Right cardiac atrium (tissue), 1 donor: Measurements from ENCODE around the gene FN3KRP.

DNA sequence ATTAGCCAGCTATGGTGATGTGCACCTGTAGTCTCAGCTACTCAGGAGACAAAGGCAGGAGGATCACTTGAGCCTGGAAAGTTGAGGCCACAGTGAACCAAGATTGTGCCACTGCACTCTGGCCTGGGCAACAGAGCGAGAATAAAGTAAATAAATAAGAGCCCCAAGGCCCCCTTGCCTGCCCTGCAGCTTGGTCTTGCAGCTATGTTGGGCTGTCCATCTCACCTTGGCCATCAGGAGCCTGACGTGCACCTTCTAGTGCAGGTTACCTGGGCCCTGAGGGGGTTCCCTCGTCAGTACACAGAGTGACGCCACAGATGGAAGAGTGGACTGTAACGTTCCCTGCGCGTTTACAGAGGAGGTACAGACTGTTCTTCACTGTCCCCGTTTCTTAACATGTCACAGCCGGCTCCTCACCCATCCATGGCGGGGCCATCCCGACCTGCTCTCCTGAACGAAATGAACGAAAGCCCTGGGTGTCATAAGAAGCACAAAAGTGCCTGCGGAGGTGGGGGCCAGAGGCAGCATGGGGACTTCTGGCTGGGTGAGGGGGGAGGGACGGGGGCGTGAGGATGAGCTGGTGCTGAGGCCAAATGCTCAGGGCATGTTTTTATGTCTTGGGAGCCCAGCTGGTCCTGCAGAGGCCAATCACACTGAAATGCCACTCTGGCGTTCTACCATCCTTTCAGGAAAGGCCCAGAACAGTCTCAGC lies 15.9 kb upstream of the FASN start:
- PRO-cap, result no peak

DNA sequence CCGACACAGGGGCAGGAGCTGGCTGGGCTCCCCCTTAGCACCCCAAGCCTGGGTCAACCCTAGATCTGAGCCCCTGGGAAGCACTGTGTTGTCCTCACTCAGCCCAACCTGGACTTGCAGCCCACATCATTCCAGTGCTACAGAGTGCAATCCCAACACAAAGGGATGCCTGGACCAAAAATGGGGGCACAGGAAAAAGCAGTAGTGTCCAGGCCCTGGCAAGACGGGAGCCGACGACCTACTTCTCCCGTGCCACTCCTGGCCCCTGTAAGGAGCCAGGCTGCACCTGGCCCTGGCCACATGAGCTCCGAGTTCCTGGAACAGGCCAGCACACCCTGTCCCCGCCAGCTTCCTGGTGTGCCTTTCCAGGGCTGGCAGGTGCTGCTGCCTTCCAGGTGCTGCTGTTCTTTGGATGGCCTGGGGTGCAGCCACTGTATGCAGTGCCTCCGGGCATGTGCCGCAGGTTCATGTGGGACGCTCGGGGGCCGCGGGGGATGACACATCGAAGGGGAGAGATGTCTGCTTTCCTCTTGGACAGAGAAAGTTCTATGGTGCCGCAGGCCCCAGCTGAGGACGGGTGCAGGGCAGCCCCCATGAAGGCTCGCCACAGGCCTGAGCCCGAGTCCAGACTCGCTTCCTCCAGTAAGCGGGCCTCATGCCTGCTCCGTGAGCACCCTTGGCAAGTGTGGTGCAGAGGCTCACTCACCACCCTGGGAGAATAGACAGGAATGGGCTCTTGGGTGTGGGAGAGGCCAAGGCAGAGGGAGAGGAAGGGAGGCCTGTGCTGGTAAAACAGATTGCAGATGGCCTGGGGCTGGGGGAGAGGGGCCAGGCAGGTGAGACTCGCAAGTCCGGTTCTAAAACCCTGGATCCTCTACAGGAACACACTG lies 54.6 kb upstream of the FASN start:
- PRO-cap, result no peak

DNA sequence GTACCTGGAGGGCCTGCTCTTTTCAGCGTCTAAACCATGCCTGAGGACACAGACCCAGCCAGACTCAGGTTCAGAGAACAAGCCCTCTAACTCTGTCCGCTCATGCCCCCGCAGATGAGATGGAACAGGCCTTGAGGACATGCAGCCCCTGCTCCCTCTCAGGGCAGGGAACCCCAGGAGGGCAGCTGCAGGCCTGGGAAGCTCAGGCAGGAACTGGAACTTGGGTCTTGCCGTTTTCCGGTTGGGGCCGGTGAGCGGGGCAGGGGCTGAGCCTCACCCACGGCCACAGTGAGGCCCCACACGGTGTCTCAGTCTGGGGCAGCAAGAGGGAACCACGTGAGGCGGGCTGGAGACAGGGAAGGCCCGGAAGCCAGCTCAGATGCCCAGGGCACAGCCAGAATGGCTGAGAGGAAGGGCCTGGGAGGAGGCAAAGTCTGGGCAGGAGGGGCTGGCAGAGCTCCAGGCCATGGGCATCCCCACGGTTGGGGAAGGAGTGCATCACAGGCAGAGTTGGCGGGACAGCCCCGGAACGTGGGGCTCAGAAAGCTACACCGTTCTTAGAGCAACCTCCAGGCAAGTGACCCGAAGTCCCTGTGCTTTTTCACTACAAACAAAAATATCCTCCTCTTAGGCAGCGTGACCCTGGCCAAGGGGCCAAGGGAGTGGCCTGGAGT lies 12.7 kb downstream of the SLC16A3 start:
- PRO-cap, result no peak

DNA sequence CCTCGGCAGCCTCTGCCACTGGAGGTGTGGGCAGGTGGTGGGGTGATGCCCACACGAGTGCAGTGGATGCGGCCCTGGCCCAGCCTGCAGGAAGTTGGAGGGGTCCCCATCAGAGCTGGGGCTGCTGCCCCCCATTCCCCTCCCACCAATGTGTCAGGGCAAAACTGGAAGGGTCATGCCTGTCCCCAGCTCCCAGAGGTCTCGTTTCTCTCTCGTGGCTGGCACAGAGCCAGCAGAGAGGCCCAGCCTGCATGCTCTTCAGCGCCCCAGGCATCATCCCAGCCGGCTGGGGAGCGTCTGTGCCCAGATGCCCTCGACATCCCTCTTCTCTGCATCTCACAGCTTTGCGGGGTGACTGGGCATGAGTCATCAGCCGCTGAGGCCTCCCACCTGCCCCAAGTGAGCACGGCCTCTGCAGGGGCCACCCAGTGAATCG lies 9.7 kb upstream of the CSNK1D start:
- PRO-cap, result no peak

GRCh38 chr17:82301140-82301569 lies 16.3 kb downstream of the CD7 start:
- PRO-cap, result no peak

- PRO-cap, result no peak
Observed at GRCh38 chr17:82303242-82303665, 14.2 kb downstream of the CD7 start.

DNA sequence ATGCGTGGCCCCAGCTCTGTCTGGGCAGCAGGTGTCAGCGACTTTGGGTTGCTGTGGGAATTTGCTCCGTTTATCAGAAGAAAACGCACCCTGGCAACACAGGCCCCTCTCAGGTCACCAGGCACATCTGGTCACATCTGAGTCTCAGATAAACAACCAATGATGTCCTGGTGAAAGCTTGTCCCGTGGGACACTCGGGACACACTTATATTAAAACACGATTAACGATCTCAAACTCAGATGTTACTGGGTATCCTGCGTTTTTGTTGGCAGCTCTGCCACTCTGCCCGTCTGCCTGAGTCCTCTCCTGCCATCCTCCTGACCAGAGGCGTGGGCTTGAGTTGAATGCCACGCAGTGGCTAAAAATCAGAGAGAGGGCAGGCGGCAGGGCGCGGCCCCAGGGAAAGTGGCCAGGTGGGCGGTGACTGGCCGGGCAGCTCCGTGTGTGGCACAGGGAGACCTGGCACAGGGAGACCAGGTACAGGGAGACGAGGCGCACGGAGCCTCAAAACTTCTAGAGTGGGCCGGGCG lies 2.2 kb downstream of the SECTM1 start:
- PRO-cap, result no peak

- PRO-cap, result no peak
Observed at GRCh38 chr17:82344837-82345831, 11.6 kb upstream of the SECTM1 start.

DNA sequence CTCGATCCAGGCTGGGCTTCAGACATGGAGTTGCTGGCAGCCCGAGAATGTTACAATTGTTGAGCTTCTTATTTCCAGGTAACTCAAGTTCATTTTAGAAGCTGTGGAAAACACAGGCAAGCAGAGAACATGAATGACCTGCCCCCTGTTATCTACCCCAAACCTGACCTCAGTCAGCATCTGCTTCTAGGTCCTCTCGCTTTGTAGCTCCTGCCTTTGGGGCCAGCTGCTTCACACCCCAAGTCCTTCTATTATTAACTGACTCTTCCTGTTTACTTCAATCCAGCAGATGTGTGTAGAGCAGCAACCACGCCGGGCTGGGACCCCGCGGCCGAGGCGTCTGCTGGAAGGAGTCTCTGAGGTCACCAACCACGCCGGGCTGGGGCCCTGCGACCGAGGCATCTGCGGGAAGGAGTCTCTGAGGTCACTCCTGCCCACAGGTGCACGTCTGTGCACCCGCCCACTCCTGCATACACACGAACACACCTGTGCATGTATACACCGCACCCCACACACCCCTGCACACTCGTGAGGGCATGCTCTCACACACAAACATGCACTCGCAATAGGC lies 7.9 kb upstream of the TEX19 start:
- PRO-cap, result no peak

DNA sequence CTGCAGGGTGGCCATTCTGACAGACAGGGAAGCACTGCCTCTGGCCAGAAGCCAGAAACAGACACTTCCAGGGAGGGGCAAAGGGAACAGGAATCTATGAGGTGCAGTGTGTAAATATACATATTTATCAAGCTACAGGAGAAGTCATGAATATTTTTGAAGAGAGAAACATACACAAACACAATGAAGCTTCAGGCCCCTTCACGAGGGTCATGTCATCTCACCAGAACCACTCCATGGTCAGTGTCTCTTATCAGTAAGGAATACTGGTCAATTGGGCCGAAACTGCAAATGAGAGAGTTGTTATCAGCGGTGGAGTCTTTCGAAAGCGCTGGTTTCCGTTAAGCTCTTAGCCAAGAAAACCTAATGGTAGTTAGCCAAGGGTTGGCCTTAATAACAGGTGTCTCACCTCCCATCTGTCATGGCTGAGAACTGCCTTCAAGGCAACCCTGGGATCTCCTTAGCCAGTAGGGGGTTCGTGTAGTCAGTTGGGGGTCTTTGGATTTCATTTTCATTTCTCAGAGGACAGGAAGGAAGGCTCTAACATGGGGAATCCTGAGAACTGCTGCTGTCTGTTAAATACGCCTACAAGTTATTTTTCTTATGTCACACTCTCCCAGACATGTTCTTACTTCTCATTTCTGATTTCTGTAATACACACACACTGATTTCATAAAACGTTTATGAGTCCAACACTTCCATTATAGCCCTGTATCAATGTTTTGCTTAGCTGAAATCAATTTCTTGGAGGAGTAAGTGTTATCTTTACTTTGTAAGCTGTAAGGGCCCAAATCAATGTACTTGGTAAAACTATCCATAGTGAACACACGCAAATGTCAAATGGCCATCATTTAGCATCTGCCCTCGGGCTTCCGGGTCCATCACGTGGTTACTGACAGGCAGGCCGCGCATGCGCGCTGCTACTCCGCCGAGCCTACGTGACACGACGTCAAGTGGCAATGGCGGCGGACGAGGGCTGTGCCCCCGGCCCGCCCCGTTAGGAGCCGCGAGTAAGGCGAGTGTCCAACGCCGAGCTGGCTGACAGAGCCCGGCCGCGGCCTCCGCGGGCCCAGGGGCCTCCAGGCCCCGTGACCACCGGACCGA lies 925 bp upstream of the NARF start:
- PRO-cap, result bidirectional peak, plus-strand start at position 946 of the sequence, minus-strand start at position 891 of the sequence

DNA sequence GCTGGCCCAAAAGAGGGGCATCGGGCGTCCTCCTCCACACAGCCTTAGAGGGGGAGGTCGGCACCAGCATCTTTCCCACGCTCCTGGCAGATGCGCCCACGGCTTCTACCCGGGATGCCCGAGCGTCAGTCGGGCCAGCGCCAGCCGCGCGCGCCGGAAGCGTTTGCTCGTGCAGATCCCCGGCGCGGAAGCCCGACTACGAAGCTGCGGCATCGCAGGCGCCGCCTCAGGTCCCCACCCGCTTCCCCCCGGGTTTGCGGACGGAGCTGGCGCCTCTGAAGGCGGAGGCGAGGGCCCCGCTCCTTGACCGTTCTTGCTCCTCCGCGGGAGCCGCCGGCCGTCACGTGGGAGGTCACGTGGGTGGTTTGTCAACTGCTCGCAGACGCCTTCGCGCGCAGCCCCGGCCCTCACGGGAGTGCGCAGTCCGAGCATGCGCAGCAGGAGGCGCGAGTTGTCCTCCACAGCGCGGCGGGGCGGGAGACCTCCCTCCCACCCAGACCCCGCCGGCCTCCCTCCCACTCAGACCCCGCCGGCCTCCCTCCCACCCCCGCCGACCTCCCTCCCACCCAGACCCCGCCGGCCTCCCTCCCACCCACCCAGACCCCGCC lies 22.5 kb upstream of the FOXK2 start:
- PRO-cap, result bidirectional peak, plus-strand start at position 440 of the sequence, minus-strand start at position 344 of the sequence

DNA sequence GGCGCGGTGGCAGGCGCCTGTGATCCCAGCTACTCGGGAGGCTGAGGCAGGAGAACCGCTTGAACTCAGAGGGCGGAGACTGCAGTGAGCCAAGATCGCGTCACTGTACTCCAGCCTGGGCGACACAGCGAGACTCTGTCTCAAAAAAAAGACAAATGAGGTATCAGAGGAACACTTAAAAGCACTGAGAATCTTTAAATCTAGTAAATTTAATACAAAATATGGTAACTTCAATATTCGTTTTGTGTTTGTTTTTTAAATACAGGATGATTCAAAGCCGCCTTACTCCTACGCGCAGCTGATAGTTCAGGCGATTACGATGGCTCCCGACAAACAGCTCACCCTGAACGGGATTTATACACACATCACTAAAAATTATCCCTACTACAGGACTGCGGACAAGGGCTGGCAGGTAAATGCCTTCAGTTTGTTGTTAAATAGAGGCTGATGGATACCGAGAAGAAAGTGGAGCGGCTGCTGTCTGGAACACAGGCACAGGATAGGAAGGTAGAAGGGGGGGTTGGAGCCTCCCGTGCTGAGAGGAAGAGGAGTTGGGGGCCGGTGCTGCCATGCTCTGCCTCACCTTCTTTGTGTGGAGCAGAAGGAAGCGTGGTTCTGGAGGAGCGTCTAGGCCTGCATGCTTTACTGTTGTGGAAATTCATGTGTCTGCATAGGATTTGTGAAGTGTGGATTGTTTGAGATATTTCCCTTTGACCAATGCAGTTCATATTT lies 52.1 kb downstream of the FOXK2 start:
- PRO-cap, result no peak

DNA sequence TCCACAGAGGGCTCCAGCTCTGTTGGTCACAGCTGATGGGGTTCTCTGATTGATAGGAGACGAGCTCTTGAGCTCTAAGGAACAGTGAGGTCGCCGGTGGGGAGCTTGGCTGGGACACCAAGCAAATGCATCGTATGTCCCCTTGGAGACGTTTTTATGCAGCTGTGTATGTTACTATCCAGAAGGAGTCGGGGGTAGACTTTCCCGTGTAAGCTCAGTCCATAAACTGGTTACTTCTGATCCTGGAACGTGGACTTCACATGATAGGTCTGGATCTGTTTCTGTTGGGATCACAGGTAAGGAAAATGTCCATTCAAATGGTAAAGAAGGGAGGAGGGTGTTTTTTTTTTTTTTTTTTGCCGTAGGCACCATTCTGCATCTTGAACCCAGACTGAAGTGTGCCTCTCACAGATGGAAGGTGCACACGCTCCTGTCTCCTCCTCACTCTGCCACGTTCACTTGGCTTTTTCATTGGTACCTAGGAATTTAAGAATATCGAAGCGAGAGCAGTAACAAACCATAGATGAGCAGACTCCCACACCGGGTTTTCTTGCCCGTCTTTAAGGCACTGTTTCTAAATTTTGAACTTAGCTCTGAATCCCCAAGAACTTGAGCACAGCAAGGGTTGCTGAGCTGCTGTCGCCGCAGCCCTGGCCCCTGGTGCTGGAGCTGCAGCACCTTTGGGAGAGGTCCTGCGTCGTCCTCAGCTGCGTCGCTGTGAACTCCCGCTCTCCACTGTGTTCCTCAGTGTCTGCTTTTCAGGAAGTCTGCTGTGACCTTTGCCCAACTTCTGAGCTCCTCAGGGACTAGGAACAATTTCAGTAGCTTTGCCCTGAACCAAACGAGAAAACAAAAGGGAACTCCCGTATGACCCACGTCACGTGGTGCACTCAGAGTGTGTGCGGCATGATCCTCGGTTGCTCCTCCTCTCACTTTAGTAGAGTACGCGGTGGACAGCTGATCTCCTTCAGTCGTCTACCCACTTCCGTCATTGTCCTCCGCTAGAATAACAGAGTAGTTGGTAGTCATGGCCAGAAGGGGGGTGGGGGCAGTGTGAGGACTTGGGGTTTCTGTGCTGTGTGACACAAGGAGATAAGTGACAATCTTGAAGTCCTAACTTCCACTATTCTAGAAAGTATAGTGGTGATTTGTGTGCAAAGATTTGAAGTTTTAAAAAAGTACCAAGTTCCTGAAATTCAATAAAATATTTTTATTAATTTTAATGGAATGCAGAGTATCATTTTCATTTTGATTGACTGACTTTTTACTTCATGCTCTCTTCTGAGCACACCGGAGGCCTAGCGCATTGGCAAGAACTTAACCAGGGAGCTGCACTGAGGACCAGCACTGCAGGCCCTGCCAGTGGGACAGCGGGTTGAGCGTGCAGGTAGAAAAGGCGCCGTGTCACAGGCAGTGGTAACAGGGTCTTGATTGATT lies 44.3 kb downstream of the WDR45B start:
- PRO-cap, result bidirectional peak, plus-strand start at position 932 of the sequence, minus-strand start at position 719 of the sequence

GRCh38 chr17:82639316-82640027 lies 8.8 kb downstream of the WDR45B start:
- PRO-cap, result no peak

- PRO-cap, result no peak
Observed at GRCh38 chr17:82702410-82702941, 4.0 kb upstream of the RAB40B start.

DNA sequence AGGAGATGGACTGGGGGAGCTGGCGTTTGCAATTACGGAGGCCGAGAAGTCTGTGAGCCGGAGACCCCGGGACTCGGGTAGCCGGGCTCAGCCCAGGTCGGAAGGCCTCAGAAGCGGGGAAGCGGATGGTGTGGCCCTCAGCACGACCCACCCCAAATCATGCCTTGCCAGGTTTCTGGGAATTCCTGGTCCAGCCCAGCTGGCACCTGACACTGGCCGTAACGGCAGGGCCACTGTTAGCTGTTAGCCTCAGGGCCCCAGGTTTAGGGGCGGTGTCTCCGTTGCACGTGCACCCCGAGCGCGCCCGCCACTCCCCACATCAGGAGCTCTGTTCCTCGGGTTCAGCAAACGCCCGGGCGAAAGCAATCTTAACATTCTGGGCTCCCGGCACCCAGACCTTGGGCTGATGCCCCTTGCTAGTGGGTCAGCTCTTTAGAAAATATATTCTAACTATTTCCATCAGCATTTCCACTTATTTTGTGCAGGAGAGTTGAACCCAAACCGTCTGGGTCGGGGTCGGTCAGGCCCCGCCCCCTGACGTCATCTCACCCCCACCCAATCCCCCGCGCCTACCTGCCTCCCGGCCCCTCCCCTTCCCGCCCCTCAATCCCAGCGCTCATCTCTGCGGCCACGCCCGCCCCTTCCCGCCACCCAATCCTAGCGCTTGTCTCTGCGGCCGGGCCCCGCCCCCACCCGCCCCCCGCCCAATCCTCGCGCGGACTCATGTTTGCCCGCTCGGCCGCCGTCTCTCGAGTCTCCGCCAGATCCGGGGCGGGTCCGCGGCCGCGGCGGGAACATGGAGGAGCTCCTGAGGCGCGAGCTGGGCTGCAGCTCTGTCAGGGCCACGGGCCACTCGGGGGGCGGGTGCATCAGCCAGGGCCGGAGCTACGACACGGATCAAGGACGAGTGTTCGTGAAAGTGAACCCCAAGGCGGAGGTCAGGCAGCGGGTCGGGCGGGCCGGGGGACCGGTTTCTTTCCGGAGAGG lies at the start of gene FN3KRP:
Gene FN3KRP (plus strand): TSS at position 747 of the 987 bp plus-strand sequence.
- PRO-cap, result bidirectional peak, plus-strand start at position 763 of the sequence, minus-strand start at position 536 of the sequence

GRCh38 chr17:82822098-82822685 lies 17.6 kb downstream of the ZNF750 start:
- PRO-cap, result no peak

- PRO-cap, result no peak
Observed at GRCh38 chr17:82859337-82859880, 19.6 kb upstream of the ZNF750 start.

DNA sequence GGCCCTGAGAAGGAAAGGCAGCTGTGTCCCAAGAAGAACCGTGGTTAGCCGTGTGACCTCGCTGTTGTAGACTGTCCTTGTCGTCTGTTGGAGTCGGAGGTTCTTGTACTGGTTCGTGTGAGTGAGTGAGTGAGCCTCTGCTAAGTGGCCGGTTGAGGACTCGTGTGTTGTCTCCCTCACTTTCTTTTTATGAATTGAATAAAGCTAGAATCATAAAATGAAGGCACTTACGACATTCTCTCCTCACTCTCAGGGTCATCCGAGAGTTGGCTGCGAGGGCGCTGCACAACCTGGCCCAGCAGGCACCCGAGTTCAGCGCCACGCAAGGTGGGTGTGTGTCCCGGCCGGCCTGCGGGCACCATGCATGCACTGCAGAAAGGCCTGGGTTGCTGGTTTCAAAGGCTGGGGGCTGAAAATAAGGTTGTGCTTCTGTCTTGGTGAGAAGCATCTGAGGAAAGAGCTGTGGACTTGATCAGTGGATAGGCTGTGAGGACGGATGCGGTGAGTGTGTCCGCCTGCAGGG lies 63.4 kb upstream of the ZNF750 start:
- PRO-cap, result no peak

DNA sequence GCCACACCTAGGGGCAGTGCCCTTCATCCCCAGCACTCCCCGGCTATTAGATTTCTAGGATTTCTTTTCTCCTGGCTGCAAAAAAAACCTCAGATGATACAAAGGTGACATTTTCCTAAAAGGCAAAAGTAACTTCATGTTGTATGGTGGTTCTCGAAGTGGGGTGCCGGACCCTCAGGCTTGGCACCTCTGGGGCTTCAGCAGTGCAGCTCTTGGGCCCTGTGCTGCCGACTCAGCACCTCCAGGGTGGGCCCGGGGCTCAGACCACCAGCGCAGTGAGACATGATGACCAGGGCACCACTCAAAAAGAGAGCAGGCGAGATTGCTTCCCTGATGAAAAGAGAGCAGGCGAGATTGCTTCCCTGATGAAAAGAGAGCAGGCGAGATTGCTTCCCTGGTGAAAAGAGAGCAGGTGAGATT lies 98.6 kb upstream of the ZNF750 start:
- PRO-cap, result no peak